ENCODE measurements around the genes LSR, ETV2, COX6B1 and IGFLR1.

DNA sequence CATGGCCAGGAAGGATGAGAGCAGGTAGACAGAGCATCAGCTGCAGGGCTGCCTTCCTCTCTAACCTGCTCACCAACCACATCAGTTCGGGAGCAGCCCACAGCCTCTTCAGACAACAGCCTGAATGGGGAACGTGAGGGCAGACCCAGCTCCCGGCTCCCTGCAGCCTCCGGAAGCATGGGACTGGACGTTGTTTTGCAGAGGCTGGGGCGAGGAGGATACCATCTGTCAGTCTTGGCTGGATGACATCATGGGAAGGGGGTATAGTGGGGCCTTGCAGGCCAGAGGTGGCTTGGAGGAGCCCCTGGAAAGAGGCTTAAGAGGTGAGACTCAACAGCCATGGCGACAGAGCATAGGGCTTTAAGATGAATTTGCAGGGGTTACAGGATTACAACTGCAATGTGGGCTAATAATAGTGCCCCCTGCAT lies 1.4 kb downstream of the FXYD3 start:
- RRBS, result no CpG with 5 or more reads among the region's 7 CpGs

DNA sequence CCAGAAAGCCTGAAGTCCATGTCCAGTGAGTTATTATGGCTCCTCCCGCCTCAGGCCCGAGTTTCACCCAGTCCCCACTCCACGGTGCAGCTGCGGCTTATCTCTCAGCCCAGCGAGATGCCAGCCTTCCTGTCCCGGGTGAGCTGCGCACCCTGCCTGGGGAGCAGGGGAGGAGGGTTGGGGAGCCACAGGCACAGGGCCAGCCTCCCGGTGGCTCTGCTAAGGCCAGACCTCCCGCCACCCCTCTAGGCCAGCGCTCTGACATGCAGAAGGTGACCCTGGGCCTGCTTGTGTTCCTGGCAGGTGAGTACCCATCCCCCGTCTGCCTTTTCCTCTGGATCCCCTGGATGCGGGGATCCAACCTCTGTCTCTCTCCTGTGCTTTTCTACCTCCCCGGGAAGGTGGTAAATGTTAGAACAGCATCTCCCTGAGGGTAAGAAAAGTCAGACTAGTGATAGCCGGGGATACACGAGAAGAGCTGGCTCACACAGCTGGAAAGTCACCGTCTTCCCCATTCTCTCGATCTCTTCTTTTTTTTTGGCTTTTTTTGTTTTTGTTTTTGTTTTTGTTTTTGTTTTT lies 3.6 kb downstream of the FXYD3 start:
- RRBS, result 78% methylated on average over 3 of the region's 17 CpGs

- RRBS, result 2% methylated on average over 34 of the region's 80 CpGs
These were observed at the start of gene LSR for GRCh38 chr19:35248231-35249235. TSS of gene LSR (plus strand) at chr19:35249002.

GRCh38 chr19:35249424-35249885 lies 653 bp downstream of the LSR start:
- RRBS, result 5% methylated on average over 3 of the region's 19 CpGs

- RRBS, result no CpG with 5 or more reads among the region's 106 CpGs
These were observed 741 bp downstream of the USF2 start for GRCh38 chr19:35269189-35270217.

- RRBS, result no CpG with 5 or more reads among the region's 4 CpGs
These were observed 1.1 kb upstream of the HAMP start for GRCh38 chr19:35281219-35281677.

GRCh38 chr19:35330388-35331109 lies 1.6 kb downstream of the CD22 start:
- RRBS, result no CpG with 5 or more reads among the region's 13 CpGs

- RRBS, result no CpG with 5 or more reads among the region's 8 CpGs
These were observed 453 bp upstream of the FFAR2 start for GRCh38 chr19:35447663-35447945.

- RRBS, result no CpG with 5 or more reads among the region's 3 CpGs
These were observed 3.2 kb downstream of the FFAR2 start for GRCh38 chr19:35451210-35451677.

GRCh38 chr19:35458761-35459688 lies 11.0 kb downstream of the FFAR2 start:
- RRBS, result no CpG with 5 or more reads among the region's 16 CpGs

DNA sequence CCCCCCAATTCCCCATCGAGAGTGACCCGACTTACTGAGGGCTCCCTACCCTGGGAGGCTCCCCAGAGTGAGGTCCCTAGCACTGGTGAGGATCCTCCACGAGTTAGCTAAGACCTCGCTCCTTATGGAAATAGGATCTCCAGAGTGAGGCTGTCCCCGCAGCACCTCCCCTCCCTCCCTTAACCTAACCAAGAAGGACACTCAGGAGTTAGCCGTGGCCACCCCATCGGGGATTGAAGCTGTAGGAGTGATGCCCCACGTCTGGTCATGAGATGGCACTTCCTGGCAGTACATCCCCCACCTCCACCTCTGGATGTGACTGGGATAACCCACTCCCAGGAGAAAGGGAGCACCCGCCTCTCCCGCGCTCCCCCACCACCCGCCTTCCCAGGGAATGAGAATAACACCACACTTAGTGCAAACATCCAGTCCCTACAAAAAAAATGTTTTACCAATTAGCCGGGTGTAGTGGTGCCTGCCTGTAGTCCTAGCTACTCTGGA lies 496 bp downstream of the HAUS5 start:
- RRBS, result no CpG with 5 or more reads among the region's 13 CpGs

DNA sequence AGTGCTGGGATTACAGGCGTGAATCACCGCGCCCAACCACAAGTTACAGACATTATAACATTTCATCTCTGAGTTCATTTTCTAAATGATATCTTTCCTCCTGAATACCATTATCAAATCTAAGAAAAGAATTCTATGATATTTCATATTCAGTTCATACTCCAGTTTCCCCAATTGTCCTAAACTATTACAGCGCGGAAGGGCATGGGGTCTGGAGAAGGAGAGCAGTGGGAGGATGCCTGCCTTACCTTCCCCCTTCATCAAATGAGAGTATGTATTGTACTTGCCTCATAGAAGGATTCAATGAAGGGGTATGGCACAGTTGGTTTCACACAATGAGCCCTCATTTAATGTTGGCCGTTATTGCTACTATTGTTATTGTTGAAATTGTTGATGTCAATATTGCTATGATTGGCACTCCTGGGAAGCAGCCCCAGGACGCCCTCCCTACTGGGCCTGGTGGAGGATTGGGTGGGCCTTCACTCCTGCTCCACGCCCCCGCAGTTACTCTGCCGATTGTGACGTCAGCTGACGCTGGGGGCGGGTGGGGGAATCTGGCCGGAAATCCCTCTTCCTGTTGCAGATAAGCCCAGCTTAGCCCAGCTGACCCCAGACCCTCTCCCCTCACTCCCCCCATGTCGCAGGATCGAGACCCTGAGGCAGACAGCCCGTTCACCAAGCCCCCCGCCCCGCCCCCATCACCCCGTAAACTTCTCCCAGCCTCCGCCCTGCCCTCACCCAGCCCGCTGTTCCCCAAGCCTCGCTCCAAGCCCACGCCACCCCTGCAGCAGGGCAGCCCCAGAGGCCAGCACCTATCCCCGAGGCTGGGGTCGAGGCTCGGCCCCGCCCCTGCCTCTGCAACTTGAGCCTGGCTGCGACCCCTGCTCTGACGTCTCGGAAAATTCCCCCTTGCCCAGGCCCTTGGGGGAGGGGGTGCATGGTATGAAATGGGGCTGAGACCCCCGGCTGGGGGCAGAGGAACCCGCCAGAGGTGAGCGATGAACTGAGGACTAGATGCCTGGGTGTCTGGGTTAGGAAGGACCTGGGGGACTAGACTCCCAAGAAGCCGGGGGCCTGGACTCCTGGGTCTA lies at the start of gene ETV2:
Gene ETV2 (plus strand): TSS at position 580 of the 1,091 bp plus-strand sequence.
- RRBS, result 41% methylated on average over 4 of the region's 35 CpGs

- RRBS, result 3% methylated on average over 31 of the region's 67 CpGs
These were observed 1.8 kb downstream of the ETV2 start for GRCh38 chr19:35643117-35644037.

DNA sequence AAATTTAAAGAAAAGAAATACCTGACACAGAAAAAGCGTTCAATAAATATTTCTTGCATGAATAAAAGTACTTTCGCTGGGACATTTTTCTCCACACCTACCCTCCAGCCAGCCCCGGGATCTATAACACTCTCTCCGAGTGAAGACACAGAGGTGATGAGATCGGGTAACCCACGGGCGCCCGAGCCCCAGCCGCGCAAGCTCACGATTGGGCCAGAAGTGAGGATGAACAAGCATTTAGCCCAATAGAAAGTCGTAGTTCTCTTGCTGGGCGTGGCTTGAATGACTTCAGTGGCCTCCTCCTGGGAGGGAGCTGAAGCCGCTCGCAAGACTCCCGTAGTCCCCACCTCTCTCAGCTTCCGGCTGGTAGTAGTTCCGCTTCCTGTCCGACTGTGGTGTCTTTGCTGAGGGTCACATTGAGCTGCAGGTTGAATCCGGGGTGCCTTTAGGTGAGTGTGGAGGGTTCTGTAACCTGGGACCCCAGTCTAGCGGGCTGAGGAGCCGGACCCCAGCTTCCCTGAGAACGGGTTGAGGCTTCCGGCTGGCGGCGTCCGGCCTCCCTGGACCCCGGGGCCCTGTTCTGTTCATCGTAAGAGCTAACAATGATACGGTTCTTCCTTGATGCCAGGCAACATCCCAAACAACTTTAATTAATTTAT lies at the start of gene COX6B1:
Gene COX6B1 (plus strand): TSS at position 369 of the 659 bp plus-strand sequence.
- RRBS, result 1% methylated on average over 6 of the region's 30 CpGs

GRCh38 chr19:35721171-35721867 lies 3.5 kb downstream of the KMT2B start:
- RRBS, result 70% methylated on average over 1 of the region's 26 CpGs

- RRBS, result 79% methylated on average over 2 of the region's 27 CpGs
These were observed 8.4 kb downstream of the IGFLR1 start for GRCh38 chr19:35733485-35734634.

DNA sequence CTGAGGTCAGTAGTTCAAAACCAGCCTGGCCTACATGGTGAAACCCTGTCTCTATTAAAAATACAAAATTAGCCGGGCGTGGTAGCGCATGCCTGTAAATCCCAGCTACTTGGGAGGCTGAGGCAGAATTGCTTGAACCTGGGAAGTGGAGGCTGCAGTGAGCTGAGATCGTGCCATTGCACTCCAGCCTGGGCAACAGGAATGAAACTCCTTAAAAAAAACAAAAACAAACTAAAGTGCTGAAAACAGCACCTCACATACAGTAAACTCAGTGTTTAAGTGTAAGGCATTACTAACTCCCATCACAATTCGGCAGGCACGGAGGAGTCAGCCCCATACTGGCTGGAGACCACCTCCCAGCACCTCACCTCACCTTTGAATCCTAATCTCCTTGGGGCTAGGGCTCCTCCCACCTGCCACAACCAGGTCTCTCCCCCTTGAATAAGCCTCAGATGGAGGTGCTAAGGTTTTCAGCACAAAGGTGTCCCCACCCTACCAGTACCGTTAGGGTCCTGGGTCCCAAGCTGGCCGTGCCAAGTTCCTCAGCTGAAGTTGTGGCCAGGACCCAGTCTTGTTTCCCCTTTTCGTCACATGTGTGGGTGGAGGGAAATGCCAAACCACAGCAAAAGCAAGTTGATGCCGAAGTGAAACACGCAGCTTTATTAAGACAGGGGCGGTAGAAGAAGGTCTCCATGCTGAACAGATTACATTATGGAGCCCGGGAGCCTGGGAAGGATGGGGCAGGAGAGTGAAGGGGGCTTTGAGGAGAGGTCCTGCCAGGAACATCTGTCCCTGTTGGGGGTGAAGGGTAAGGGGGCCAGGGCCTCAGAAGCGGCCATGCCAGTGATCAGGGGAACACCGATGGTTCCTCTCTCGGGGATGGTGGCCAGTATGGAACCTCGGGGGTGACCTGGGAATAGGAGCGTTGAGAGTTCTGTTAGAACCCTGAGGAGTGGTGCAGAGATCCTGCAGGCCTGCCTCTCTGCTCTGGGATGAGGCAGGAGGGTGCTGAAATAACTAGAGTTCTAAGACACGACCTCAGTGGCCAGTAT lies at the start of gene IGFLR1:
Gene IGFLR1 (minus strand): TSS at position 559 of the 1,052 bp plus-strand sequence.
- RRBS, result no CpG with 5 or more reads among the region's 19 CpGs

DNA sequence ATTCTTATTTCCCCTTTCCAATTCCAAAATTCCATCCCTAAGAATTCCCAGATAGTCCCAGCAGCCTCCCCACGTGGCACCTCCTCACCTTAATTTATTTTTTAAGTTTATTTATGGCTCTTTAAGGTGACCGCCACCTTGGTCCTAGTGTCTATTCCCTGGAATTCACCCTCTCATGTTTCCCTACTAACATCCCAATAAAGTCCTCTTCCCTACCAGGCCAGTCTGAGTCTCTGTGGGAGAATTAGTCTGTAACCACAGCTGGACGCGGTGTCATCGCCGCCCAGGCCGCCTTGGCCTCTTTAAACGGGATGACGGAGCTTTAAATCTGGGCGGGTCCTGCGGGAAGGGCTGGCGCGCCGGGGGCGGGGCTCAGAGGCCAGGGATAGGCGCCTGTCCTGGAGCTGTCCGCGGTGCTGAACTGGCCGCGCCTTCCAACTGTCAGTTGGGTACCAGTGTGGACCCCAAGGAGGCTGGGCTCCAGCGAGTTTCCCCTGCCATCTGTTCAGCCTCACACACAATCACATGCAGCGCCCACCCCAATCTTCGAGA lies 11.3 kb downstream of the APLP1 start:
- RRBS, result no CpG with 5 or more reads among the region's 23 CpGs

DNA sequence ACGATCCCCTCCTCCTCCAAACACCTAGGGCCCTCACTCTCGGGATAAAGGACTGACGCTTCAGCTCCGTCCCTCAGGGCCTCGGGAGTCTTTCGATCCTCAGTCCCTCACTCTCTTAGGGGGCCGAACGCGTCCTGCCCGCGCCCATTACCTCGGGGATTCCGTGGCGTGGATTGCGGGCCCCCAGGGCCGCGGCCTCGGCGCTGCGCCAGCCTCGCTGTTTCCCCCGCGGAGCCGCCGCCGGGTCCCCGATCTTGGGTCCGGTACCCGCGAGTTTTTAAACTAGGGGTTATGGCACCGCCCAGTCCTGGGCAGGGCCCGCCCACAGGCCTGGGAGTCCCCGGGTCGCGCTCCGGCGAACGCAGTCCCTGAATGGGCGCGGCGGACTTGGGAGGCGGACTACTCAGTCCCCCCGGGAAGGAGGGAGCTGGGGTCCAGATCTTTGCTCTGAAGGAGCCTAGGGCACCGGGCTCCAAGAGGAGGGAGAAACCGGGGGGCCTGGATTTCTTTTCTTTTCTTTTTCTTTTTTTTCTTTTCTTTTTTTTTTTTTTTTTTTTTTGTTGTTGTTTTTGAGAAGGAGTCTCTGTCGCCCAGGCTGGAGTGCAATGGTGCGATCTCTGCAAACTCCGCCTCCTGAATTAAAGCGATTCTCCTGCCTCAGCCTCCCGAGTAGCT lies 1.9 kb upstream of the HCST start:
- RRBS, result 1% methylated on average over 13 of the region's 50 CpGs

DNA sequence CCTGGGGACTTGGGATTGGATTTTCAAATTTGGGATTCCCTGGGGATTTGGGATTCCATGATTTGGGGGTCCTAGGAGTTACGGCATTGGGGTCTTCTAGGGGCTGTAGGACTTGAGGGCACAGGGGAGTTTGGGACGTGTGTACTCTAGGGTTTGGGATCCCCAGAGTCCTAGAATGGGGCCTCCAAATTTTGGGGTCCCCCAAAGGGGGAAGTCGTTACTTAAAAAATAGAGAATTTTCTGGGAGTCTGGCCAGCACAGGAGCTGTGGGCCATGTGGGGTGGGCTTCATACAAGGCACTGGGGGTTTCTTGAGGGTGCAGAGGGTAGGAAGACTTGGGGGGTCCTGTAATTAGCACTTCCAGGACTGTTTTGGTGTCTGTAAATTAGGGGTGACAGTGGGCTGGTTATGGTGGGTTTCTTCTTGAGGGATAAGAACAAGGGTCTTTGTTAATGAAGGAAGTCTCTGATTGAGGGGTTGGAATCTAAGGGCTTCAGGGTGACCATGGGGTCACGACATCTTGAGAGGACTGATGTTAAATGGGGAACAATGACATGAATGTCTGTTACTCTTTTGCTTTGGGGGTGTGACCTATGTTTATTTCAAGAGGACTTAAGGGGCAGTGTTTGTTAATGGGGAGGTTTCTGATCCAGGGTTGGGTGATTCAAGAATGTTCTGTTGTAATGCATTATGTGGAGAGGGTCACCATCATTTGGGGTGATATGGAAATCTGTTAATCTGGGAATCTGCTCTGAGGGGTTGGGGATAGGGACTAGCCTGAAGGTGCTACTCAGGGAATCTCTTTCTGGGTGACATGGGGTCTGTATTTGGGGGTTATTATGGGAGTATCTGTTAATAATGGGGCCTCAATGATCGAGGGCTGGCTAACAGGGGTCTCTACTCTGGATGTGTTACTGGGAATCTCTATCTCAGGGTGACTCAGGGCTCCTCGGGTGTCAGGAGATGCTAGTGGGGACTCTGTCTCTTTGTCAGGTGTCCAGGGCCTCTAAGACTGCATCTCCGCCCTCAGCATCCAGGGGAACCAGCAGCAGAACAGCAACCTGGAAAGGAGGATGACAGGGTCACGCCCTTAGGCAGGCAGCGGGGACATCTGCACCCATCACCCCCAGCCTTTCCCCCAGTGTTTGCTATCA lies 1.5 kb upstream of the ALKBH6 start:
- RRBS, result no CpG with 5 or more reads among the region's 9 CpGs

Measured in foreskin fibroblast (primary cell).